ENCODE measurements around the gene UGT1A5.

GRCh38 chr2:232458870-232459369 lies 3.0 kb downstream of the ALPI start:
- RRBS, 2 experiments, result 29 to 37% methylated on average over 4 of the region's 41 CpGs

- RRBS, 2 experiments, result 8 to 94% methylated on average over 7 to 9 of the region's 100 CpGs
Measured at GRCh38 chr2:232502646-232503951, 15.5 kb upstream of the ECEL1 start.

DNA sequence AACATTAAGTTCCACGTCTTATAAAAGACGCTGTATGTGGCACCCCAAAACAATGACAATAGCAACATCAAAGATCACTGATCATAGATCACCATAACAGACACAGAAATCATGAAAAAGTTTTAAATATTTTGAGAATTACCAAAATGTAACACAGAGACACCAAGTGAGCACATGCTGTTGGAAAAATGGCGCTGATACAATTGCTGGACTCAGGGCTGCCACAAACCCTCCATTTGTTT lies 437 bp downstream of the TIGD1 start:
- RRBS, 2 experiments, result no CpG with 5 or more reads among the region's 3 CpGs

DNA sequence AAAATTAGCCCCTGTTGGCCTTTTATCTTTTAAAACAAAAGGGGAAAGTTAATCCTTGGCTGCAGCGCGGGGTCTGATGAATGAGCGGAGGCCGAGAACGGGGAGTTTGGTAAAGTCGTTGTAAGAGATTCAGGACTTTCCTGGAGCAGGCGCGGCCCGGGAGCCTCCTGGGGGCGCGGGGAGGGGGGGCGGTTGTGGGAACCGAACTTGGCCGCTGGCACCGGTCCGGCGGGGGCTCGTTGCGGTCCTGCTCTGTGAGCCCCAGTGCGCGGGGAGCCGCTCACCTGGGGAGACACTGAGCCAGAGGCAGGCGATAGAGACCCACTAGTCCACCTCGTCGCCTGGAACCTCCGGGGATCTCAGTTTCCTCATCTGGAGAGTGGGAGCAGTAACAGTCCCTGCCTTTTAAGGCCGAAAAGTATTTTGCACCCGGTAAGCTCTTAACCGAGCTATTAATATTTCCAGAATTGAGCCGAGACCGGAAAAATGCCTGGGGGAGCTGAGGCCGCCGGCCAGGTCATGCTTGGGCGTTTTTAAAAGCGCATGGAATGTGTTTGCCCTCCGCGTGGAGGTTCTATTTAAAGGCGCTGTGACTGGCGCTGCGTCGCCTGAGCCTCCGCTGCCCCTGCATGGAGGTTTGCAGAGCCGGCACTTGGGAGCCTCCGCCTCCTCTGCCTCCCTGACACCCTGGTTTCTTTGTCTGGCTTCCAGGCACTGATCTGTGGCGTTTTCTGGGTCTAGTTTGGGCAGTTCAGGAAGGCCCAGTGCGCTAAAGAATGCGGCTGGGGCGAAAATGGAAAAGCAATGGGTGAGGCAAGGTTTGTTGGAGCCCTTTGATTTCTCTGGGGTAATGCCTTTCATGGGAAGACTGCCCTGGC lies 1.2 kb downstream of the EFHD1 start:
- RRBS, 2 experiments, result 58 to 67% methylated on average over 10 to 11 of the region's 48 CpGs

- RRBS, 2 experiments, result no CpG with 5 or more reads among the region's 5 CpGs
Measured at GRCh38 chr2:232755981-232756373, 20.4 kb downstream of the KCNJ13 start.

GRCh38 chr2:232875915-232876289 lies 5.8 kb downstream of the SNORC start:
- RRBS, 2 experiments, result 1 to 4% methylated on average over 12 to 21 of the region's 41 CpGs

DNA sequence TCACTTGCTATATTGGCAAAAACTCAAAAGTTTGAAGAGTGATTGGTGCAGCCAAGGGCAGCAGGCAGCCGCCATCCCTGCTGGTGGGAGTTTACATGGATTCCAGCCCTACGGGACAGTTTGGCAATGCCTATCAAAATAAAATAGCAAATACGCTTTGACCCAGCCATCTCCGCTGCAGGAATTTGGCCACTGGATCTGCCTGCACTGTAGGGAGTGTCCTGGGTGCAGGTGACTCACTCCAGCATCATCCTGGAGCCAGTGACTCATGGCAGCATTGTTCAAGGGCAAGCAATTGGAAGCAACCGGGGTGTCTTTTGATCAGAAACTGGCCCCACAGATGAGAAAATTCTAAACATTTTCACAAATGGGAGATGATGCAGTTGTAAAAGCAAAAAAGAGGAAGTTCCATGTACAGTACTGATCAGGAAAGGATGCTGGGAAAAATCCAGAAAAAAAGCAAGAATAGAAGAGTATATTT lies 24.6 kb downstream of the NGEF start:
- RRBS, 2 experiments, result no CpG with 5 or more reads among the region's 5 CpGs

DNA sequence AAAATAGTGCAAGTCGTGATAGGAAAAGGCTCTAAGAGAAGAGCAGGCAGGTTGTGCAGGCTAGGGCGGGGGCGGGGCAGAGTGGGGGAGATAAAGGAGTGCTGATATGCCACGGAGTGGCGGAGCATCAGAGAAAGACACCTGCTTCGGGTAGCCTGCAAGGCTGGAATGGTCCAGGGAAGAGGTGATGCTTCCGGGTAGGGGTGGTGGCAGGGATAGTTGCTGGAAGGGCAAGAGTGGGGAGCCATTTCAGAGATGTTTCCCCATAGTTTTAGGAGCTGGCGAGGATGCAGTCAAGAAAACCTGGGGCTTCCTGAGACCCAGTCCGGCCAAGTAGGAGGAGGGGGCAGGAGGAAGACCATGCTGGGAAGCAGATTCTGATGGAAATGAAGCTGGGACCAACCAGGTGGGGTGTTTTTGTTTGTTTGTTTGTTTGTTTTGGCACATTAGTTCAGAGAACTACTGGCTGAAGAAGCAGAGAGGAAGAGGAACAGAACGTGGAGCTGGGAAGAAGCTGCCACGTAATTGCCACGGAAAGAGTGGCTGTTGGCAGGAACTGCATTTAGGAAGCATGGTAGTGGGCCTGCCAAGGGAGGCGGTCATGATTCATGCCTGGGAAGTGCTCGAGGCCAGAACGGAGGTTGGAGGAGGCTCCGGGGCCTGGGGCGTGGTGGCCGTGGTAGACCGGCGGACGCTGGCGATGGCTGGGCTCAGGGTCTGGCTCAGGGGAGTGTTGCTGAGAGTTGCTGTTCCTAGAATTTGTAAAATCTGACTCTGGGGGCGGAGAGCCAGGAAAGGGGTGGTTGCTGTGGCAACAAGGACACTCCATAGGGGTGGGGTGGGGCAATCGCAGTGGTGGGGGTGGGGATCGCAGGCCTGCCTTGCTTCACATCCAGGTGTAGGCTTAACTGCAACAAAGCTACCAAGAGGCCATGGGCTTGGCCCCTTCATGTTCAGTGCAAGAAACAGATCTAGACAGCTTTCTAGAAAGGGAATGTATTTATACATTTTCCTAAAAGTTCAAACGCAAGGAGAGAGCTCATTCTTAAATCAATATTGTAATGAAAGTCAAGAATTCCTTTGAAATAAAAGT lies 8.6 kb upstream of the INPP5D start:
- RRBS, 2 experiments, result no CpG with 5 or more reads among the region's 26 CpGs

- RRBS, 2 experiments, result no CpG with 5 or more reads among the region's 2 CpGs
Measured at GRCh38 chr2:233075937-233076385, 15.8 kb downstream of the INPP5D start.

- RRBS, 2 experiments, result no CpG with 5 or more reads among the region's 5 CpGs
Measured at GRCh38 chr2:233082198-233082539, 22.0 kb downstream of the INPP5D start.

GRCh38 chr2:233091364-233092232 lies 31.5 kb downstream of the INPP5D start:
- RRBS, 2 experiments, result no CpG with 5 or more reads among the region's 17 CpGs

DNA sequence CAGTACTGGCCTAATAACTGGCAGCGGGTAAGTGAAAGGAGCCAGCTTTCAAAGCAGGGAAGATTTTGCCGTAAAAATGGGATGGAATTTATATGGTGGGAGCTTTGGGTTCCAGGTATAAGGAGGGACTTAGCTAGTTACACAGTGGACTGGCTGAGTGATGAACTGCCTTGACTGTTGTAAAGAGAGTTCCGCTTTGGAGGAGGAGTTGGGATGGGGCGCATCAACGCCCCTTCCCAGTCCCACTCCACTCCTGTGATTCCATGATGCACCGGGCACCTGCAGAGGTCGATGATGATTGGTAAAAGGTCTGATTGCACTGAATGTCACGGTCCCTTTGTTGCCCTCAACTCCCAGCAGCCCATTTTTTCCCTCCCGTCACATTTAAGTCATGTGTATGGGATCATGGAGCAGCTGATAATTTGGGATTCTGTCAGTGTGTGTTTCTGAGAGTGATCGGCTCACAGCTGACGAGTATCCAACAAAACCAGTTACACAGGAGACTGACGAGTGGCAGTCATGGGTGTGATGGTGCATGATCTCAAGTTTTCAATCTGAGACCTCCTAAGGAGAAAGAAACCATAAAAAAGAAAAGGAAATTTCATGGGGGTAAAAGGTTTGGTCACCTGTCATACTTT lies 24.1 kb downstream of the ATG16L1 start:
- RRBS, 2 experiments, result no CpG with 5 or more reads among the region's 12 CpGs

GRCh38 chr2:233348833-233349631 lies 5.3 kb upstream of the DGKD start:
- RRBS, 2 experiments, result no CpG with 5 or more reads among the region's 13 CpGs

DNA sequence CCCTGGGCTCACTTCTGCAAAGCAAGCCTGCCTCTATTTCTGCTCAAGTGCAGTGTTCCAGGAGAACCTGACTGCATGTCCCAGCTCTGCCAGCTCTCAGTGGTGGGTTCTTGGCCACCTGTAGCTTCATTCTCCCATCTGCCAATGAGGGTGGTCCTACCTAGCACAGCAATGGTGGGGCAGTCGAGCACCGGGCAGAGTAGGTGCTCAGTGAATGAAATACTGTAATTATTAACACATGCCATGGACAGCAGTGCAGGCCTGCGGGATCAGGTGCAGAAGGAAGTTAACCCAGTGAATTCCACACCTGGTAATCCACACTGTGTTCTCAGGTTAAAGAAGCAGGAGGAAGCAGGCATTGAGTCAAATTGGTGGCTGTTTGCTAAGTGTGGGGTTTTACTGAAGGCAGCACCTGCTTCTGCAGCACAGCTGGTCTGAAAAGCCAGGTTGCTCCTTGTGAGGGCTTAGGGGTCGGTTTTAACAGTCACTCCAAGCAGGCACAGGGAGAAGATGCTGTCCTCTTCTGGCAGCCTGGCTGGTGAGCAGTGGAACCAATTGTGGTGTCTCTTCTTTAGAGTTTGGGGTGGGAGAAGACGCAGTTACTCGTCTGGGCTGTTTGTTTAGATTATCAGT lies 54.3 kb downstream of the DGKD start:
- RRBS, 2 experiments, result no CpG with 5 or more reads among the region's 6 CpGs

DNA sequence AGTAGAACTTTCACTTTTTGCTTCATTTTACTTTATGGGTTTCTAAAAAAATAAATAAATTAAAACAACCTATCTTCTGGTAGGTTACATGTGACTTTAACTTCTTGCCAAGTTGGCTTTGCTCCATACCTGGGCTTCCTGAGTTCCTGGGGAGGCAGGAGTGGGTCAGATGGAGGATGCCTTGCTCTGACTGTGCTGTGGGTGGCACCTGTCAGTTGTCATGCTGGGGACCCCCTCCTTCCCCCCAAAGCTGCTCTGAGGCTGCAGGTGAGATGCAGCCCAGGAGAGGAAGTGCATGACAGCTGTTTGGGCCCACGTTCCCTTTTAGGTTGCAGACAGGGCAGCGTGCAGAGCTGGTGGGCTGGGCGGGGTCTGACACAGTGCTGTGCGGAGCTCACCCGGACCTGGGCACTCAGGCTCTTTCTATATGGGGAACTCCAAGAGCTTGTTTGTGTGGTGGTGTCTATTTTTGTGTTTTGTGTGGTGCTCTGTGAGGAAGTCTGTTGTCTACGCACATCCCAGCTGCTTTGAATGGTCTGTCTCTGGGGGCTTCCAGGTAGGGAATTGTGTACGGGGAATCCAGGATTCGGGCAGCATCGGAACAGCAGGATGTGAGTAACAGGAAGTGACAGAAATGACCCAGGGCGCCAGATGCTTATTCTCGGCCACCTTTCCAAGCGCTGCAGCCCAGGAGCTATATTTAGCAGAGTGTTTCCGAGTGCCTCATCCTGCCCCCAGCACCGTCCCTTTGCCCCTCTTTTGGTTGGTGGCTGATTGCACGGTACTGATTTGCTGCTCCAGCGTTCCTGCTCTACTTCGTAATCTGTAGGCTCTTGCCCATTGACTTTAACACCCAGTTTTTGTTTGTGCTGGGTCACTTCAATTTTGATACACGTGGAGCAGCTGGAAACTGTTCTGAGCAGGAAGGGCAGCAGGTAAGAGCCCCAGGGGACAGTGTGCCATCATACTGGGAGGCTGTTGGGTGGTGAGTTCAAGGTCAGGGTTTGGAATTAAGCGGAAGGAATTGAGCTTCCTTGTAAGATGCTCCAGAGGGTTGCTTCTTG lies 64.5 kb downstream of the DGKD start:
- RRBS, 2 experiments, result no CpG with 5 or more reads among the region's 19 CpGs

GRCh38 chr2:233448838-233450133 lies 95.0 kb downstream of the DGKD start:
- RRBS, 2 experiments, result no CpG with 5 or more reads among the region's 44 CpGs

GRCh38 chr2:233454493-233455225 lies 100.4 kb downstream of the DGKD start:
- RRBS, 2 experiments, result no CpG with 5 or more reads among the region's 17 CpGs

GRCh38 chr2:233638874-233639329 lies 2.7 kb downstream of the UGT1A10 start:
- RRBS, 2 experiments, result no CpG with 5 or more reads among the region's 5 CpGs

DNA sequence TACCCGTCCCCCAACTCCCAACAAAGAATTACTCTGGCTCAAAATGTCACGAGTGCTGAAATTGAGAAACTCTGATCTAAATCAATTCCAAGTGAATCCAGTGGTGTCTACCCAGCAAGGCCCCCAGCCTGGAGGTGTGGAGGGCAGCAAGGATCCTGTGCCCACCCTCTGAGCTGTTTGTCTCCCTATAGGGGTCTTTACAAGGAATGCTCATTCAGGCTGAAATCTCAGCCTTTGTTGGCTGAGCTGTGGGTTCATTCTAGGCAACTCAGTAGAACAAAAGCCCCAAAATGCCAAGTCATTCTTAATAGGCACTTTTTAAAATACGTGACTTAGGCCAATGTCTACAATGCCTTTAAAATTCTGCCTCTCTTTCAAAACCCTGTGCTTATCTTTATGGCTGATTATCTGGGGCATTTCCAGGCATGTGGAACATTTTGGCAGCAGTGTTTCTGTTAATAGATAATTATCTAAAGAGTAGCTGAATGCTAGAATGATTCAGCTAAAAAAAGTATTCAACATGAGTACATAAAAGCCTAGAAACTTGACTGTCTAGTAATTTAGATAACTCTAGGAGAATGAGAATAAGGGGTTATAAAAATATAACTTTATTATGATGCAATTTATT lies 7.4 kb downstream of the UGT1A6 start:
- RRBS, 2 experiments, result no CpG with 5 or more reads among the region's 3 CpGs

DNA sequence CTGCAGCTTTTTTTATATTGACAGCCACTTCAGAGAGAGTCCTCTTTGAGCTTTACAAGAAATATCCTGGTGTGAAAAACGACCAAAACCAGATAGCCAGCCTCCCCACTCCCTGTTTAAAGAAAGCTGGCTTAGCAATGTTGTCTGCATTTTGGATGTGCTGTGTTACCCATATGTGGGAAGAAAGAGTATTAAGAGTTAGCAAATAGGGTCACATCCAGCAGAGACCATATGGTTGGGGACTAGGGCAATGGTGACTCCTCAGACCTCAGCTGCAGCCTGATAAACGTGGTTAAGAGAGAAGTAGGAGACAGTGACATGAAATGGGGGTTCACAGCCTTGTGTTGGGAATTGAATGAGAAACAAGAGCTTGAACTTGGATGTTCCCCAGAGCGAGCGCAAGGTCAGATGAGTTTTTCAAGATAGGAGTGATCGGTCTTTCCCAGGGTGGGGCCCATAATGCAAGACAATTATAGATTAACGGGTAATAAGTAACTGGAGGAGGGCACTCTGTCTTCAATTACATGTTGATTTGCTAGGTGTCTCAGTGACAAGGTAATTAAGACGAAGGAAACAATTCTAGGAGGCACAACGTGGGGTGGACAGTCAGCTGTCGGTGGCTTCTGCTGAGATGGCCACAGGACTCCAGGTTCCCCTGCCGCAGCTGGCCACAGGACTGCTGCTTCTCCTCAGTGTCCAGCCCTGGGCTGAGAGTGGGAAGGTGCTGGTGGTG lies at the start of gene UGT1A5:
Gene UGT1A5 (plus strand): TSS at position 547 of the 733 bp plus-strand sequence.
- RRBS, 2 experiments, result no CpG with 5 or more reads among the region's 10 CpGs